Iris pigment epithelial cell (primary cell): Measurements from ENCODE around the gene SH3PXD2B.

DNA sequence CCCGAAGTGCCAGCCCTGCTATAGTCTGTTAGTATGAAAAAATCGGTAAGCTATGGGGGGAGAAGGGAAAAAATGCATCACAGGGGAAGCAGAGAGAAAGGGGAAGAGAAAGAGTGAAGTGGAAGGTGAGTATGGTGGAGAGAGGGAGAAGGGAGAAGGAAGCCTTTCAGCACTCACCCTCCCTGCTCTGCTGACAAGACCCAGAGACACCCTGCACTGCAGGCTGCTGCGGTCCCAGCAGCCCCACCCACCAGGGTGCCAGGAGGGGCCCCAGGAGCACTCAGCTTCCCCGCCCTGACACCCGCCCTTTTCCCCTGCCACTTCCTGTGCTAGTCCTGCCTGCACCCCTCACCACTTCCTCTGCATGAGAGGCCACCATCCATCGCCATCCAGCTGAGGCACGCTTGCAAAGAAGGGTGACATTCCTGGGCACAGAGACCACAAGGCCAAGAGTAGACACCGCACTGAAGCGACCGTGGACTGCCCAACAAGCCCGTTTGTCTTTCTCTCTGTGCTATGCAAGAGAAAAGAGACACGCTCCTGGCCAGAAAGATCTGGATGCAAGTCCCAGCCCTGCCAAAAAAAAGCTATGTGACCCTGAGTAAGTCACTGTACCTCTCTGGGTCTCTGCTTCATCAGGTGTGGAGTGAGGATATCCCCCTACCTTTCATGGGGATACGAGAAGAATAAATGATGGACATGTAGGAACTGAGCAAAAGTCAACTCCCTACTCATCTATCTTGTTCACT lies 12.6 kb downstream of the STK10 start:
- RRBS: no CpG with 5 or more reads among the region's 13 CpGs

GRCh38 chr5:172177000-172177646 lies 10.9 kb downstream of the STK10 start:
- RRBS: no CpG with 5 or more reads among the region's 13 CpGs

DNA sequence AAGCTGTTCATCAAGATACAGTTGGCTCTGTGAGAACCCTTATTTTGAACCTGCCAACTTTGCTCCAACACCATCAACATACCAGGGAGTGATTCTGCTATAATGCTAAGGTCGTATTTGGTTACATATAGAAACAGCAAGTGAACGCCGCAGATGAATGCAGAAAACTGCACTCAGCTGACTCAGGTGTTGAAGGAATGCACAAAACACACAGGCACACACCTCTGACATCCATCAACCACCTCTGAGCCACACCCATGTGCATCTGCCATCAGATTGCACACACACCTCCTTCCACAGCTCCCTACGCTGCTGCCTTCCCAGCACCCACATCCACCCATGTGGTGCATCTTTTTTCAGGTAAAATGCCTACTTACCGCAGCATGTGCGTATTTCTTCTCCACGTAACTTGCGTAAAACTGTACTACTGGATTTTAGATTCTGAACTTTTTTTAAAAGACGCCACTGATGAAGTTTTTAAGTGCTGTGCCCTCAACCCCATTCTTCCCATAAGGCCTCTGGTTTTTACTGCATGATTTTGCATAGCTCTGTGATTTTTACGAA lies 7.1 kb downstream of the STK10 start:
- RRBS: no CpG with 5 or more reads among the region's 10 CpGs

- RRBS: 2% methylated on average over 45 of the region's 137 CpGs
Measured at GRCh38 chr5:172453712-172455078, at the start of gene SH3PXD2B. Gene SH3PXD2B (minus strand): TSS chr5:172454525.

DNA sequence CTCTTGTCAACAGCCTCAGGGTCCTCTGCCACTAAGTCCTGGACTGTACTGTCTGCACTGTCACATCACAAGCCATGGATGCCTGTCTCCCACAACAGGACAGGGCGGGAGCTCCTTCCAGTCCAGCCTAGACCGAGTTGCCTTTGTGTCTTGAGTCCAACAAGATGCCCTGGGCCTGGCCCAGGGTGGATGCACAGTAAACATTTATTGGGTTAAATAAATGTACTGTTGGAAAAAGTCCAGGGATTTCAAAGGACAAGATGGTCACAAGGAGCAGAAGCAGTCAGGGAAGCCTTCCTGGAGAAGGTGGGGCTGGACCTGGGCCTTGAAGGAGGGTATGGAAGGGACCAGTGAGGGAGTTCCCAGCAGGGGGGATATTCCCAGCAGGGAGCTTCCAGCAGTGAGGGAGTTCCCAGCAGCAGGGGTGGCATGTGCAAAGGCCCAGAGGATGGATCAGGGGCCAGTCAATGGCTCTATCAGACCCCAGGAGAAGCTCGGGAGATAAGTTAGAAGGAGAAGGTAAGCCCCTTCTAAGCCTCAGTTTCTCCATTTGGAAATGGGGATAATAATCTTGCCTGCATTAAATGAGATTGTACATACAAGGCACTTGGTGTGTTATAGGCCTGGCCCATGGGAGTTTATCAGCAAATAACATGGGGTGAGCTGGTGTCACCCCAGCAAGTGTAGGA lies 72.6 kb upstream of the NEURL1B start:
- RRBS: no CpG with 5 or more reads among the region's 3 CpGs

DNA sequence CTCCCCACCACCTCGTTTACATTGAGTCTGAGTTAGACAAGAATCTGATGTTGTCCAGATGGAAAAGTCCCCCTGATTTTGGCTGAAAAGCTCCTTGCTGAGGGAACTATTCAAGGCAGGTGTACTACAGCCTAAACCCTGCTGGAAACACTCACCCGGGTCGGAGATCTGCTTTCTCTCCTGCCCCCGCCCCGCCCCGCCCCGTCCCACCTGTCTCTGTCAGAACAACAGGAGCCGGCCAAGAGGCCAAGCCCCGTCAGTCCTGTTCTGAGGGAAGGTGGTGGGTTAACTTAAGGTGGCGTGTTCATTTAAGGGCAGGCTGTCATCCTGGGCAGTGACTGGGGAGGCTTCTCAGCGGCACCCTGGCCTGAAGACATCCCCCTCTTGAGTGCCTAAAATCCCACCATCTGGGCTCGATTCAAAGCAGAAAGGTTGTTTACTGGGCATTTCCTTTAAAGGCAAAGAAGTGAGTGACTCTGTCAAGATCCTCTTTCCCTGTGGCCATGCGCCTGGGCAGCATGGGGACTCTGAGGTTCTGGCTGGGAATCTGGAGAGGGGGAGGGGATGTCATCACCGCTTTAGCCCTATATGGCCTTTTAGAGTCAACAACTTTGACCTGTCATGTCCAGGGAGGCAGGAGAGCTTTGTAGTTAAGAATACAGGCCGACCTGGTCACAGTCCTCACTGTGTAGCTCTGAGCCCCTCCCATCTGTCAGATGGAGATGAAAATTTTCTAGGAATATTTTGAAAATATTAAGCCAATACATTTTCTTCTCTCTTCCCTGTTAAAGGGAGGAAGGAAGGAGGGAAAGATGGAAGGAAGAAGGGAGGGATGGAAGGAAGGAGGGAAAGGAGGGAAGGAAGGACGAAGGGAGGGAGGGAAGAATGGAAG lies 70.9 kb upstream of the NEURL1B start:
- RRBS: 43% methylated on average over 3 of the region's 16 CpGs

GRCh38 chr5:172652736-172653279 lies 11.7 kb downstream of the NEURL1B start:
- RRBS: no CpG with 5 or more reads among the region's 5 CpGs

- RRBS: 20% methylated on average over 59 of the region's 95 CpGs
Measured at GRCh38 chr5:172683793-172684424, 42.8 kb downstream of the NEURL1B start.

- RRBS: no CpG with 5 or more reads among the region's 26 CpGs
Measured at GRCh38 chr5:172768273-172769516, 2.3 kb downstream of the DUSP1 start.

- RRBS: 3% methylated on average over 9 of the region's 63 CpGs
Measured at GRCh38 chr5:172772016-172773194, 1.4 kb upstream of the DUSP1 start.

DNA sequence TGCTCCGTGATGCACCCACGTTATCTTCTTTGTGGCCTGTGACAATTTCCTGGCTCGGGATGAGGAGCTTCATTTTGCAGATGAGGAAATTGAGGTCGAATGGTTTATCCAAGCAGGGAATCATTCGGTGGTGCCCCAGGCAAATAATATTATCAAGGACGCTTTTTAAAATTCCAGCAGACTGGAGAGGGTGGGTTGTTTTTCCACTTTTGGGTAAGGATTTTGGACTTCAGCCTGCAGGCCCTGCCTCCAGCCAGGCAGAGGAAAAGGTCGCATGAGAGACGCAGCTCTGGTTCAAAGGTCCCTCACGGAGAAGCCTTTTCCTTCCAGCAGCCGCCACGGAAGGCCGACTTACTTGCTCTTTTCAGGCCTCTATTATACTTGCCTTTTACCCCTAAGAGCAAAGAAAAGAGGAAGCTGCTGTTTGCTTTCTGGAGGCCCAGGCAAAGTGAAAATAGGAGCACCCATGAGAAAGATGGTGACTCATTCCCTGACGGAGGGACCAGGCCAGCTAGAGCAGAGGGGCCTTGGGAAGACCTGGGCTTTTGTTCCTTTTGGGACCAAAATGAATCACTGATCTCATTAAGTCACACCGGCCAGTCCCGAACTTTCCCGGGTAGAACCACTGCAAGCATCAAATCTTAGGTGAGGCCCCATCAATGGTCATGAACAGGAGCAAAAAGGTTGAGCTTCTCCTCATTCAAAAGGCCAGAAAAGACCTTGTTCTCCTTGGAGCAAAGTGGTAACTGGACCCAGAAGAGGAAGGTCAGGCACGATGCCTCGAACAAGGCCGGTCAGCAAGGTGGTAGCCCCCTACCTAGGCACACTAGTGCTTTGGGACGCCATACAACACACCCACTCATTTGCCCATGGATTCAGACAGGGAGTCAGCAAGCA lies 23.0 kb upstream of the DUSP1 start:
- RRBS: no CpG with 5 or more reads among the region's 20 CpGs

GRCh38 chr5:172805560-172806191 lies 28.4 kb upstream of the ERGIC1 start:
- RRBS: no CpG with 5 or more reads among the region's 8 CpGs

DNA sequence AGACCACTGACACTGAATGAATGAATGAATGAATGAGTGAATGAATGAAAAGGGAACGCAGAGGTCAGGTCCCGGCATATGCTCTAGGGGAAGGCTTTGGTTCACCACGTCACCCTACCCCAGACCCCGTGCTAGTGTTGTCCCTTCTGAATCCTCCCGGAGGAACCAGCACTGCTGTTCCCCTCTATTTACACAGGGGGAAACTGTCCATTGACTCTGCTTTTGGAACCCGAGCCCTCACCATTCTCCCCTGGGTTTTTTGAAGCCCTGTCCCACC lies 1.0 kb upstream of the ERGIC1 start:
- RRBS: 91% methylated on average over 3 of the region's 6 CpGs

- RRBS: no CpG with 5 or more reads among the region's 7 CpGs
Measured at GRCh38 chr5:172835976-172836505, 2.0 kb downstream of the ERGIC1 start.

GRCh38 chr5:172854251-172854885 lies 20.3 kb downstream of the ERGIC1 start:
- RRBS: 53% methylated on average over 5 of the region's 15 CpGs

GRCh38 chr5:172858388-172859410 lies 24.6 kb downstream of the ERGIC1 start:
- RRBS: 79% methylated on average over 6 of the region's 30 CpGs

DNA sequence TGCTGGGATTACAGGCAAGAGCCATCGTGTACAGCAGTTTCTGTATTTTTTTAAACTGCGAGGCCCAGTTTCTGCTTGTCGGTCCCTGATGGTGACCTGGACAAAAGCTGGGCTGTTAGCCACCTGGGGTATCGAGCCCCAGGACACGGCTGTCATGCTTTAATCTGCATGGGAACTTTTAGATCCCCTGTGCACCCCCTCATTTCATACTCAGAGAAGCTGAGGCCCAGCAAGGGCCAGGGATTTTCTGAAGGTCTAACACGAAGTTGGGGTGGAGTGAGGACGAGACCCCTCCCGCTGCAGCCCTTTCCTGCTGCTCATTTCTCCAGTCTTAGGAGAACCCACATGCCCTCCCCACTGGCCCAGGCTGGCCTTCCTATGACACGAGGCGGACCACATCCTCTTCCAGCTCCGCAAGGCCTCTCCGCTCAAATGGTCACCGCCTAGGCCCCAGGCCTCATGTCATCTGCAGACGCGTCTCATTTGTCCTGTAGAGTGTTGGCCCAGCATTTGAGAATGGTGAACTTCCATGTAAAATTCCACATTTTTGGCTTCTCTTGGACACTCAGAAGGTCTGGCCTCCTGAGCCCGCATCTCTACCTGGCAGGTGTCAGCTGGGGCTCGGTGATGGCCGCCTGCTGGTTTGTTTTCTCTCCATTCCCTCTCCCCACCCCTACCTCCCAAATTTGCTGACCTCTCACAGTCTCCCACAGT lies 51.5 kb downstream of the ERGIC1 start:
- RRBS: no CpG with 5 or more reads among the region's 18 CpGs

GRCh38 chr5:172887669-172888351 lies 53.8 kb downstream of the ERGIC1 start:
- RRBS: no CpG with 5 or more reads among the region's 17 CpGs

- RRBS: no CpG with 5 or more reads among the region's 11 CpGs
Measured at GRCh38 chr5:172896810-172897353, 62.3 kb upstream of the RPL26L1 start.

- RRBS: 80% methylated on average over 7 of the region's 16 CpGs
Measured at GRCh38 chr5:172905531-172905986, 53.7 kb upstream of the RPL26L1 start.